Ovary (tissue), 7 donors: ENCODE measurements around a stretch of chr4.

GRCh38 chr4:86302154-86302644, 57.7 kb downstream of the MAPK10 start:
- PRO-cap, 7 experiments, result peak in 1 of 7 experiments; most common minus-strand start chr4:86302346 (in 1)
- RAMPAGE, long total RNA, 2 experiments, result no peak in any of the 2 experiments

DNA sequence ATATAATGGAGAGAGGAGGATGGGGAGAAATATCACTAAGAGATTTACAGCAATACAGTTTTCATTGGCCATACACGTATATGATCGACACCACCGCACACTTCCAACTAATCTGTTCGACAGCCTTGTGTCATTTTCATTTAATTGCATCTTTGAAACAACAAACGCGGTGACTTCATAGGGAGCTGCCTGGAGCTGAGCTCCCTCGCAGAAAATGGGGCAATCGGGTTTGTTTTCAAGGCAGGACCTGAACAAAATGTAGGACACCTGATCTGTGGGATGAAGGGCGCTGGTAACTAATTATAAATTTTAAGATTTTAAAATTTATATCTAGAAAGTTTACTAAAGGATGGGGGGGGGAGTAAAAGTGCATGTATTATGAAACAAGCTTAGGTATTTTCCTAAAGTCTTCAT, 1.4 kb downstream of the PTPN13 start:
- PRO-cap, 7 experiments, result peak in 5 of 7 experiments; most common plus-strand start position 170 of the sequence (in 3); most common minus-strand start position 114 of the sequence (in 5)
- RAMPAGE, long total RNA, 2 experiments, result no peak in any of the 2 experiments

DNA sequence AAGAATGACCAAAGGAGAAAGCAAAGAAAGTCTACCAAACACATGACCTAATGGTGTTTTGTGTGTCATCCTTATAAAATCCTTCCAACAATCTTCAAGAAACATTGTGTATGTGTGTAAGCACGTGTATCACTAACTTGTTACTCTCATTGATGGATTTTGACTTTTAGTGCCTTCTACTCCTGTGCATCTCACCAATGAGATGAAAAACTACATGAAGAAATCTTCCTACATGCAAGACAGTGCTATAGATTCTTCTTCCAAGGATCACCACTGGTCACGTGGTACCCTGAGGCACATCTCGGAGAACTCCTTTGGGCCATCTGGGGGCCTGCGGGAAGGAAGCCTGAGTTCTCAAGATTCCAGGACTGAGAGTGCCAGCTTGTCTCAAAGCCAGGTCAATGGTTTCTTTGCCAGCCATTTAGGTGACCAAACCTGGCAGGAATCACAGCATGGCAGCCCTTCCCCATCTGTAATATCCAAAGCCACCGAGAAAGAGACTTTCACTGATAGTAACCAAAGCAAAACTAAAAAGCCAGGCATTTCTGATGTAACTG, 86.5 kb downstream of the SLC10A6 start:
- PRO-cap, 7 experiments, result no peak in any of the 7 experiments
- RAMPAGE, long total RNA, 2 experiments, result no peak in any of the 2 experiments

DNA sequence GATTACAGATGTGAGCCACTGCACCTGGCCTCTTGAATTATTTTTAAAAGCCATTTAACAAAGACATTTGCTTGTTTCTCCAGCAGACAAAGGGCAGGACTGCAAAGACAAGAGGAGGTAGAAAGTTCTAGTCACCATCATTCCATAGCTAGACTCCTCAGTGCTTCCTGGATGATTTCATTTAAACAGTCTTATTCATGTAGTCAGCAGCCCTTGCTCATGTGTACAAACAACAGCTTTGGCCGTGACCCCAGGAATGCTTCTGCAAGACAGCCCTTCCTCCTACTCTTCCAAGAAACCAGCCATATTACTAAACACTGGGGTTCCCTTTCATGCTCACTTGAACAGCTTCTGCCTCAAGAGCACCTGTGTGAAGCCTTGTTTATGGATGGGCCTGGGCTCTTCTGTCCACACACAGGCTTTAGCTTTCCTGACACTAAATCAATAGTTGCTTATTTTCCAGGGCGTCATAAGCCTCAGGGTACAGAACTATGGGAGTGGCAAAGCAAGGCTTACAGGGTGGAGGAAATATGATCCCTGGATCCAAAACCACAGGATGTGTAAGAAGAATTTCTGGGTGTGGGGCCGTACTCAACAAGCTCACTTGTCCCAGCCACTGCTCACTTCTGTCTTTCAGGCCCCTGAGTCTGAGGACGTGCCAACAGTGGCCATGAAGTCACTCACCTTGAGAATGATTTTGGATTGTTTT, 17.9 kb downstream of the SLC10A6 start:
- PRO-cap, 7 experiments, result peak in 1 of 7 experiments; most common plus-strand start position 305 of the sequence (in 1); most common minus-strand start position 155 of the sequence (in 1)
- RAMPAGE, long total RNA, 2 experiments, result no peak in any of the 2 experiments

DNA sequence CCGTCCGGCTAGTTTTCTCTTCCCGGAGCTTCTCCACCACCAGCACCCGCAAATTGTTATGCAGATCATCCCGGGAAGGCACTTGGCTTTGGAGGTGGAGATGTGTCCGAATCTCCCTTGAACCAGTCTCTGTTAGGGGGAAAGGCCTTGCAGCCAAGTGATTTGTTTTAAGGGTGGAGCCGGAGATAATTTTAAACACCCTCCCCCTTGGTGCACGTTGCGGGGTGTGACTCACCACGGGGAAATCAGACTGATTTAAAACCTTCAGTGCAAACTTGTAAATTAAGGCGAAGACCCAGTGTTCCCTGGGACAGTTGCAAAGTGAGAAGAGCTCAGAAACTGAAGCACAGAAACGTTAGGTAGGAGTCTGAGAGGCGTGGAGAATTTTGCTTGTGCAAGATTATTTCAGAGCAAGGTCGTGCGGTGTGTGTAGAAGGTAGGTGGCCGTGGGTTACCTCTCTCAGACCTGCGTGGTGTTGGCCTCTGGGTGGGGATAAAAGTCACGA, 1.3 kb downstream of the AFF1 start:
- PRO-cap, 7 experiments, result peak in 7 of 7 experiments; most common plus-strand start position 285 of the sequence (in 3); most common minus-strand start position 134 of the sequence (in 6)
- RAMPAGE, long total RNA, 2 experiments, result start-site peak on the plus strand in 1 of 2 experiments, centred at position 308 of the sequence, 33 reads per replicate; start-site peak on the minus strand in 1 of 2 experiments, centred at position 132 of the sequence, 18 reads per replicate

- PRO-cap, 7 experiments, result no peak in any of the 7 experiments
- RAMPAGE, long total RNA, 2 experiments, result no peak in any of the 2 experiments
These were observed 24.6 kb downstream of the AFF1 start for GRCh38 chr4:86959074-86960048.

- PRO-cap, 7 experiments, result no peak in any of the 7 experiments
- RAMPAGE, long total RNA, 2 experiments, result no peak in any of the 2 experiments
These were observed 53.6 kb downstream of the AFF1 start for GRCh38 chr4:86988197-86988930.

- PRO-cap, 7 experiments, result peak in 2 of 7 experiments; most common minus-strand start chr4:87014451 (in 2)
- RAMPAGE, long total RNA, 2 experiments, result no peak in any of the 2 experiments
These were observed 79.6 kb downstream of the AFF1 start for GRCh38 chr4:87014294-87014858.

GRCh38 chr4:87103480-87104402, 116.7 kb downstream of the KLHL8 start:
- PRO-cap, 7 experiments, result no peak in any of the 7 experiments
- RAMPAGE, long total RNA, 2 experiments, result no peak in any of the 2 experiments

DNA sequence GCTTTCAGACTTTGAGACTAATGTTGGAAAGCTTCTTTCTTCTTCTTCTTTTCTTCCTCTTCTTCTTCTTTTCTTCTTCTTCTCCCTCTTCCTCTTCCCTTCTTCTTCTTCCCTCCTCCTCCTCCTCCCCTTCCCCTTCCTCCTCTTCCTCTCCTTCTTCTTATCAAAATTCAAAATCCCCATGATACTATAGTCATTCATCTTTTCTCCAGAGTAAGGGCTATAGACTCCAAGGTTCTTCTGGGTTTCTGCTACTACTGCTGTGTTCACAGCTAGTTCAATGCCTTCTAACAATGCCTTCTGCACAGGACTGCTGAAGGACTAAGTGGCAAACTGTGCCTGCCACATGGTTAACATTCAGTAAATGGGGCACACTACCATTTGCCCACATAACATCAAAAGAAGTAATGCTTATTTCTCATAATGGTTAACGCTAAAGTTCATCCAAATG, 11.8 kb upstream of the HSD17B13 start:
- PRO-cap, 7 experiments, result no peak in any of the 7 experiments
- RAMPAGE, long total RNA, 2 experiments, result no peak in any of the 2 experiments

DNA sequence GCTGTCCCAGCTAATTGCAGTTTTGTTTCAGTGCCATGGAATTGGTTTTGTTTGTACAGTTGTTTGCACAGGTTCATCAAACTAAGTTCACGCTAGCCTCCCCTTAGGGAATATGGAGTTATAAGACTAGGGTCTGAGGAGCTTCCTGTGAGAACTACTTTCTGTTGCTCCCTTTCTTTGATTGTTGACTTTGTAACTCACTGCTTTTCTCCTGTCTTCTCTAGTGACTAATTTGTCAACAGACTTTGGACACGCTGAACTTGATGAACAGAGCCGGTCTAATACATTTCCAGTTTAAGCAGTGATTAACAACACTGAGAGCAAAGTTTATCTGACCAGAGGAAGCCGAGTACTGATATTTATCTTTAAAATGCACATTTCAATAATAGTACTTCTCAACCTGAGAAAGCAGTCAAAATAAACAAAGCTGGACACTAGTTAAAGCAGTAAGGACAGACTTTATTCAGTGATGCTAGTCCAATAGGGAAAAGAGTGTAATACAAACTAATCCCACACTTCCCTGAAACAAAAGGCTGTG, 2.8 kb upstream of the NUDT9 start:
- PRO-cap, 7 experiments, result no peak in any of the 7 experiments
- RAMPAGE, long total RNA, 2 experiments, result no peak in any of the 2 experiments

GRCh38 chr4:87510305-87510989, 18.7 kb downstream of the SPARCL1 start:
- PRO-cap, 7 experiments, result no peak in any of the 7 experiments
- RAMPAGE, long total RNA, 2 experiments, result no peak in any of the 2 experiments

GRCh38 chr4:87529799-87530249, 648 bp upstream of the SPARCL1 start:
- PRO-cap, 7 experiments, result peak in 6 of 7 experiments; most common plus-strand start chr4:87530133 (in 1); most common minus-strand start chr4:87529862 (in 4)
- RAMPAGE, long total RNA, 2 experiments, result no peak in any of the 2 experiments

DNA sequence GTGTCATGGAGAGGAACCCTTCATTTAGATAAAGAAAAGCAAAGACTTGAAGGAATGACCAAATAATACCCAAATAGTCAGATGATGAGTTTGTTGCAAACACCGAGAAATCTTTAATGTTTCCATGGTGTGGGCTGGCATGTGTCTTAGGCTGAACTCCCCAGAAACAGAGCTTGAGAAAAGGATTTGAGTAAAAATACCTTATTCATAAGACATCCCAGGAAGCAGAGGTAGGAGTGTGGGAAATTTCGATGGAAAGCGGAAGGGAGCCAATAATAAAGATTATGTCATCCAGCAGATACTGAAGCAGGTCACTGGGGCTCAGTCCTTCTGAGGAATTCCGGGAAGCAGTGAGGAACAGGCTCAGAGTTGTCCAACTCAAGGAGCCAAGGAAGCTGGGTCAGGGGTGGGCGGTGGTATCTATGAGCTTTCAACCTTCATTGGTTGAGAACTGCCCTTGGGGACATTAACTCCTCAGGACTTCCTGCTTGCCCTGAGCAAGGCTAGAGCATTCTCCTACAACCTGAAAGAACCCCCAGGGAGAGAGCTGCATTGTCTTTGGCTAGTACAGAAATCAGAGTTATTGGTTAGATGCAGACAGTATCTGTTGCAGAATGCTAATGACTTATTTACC, 68.1 kb downstream of the DMP1 start:
- PRO-cap, 7 experiments, result no peak in any of the 7 experiments
- RAMPAGE, long total RNA, 2 experiments, result no peak in any of the 2 experiments

DNA sequence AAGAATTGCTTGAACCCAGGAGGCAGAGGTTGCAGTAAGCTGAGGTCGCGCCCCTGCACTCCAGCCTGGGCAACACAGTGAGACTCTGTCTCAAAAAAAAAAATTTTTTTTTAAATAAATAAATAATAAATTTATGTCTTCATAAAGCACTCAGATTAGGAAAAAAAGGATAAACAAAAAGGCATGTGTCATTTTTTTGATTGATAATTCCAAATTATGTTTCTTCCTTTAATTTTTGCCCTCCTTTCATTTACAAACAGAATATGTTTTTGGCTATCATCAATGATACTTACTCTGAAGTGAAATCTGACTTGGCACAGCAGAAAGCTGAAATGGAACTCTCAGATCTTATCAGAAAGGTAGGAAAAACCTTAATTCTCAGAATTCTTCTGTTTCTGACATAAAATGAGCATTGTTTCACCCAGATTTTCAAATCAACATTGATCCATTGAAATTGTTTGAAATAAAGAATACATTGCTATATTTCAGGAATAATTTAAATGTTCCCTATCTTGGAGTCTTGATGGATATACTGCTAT, 54.3 kb downstream of the PKD2 start:
- PRO-cap, 7 experiments, result no peak in any of the 7 experiments
- RAMPAGE, long total RNA, 2 experiments, result no peak in any of the 2 experiments

DNA sequence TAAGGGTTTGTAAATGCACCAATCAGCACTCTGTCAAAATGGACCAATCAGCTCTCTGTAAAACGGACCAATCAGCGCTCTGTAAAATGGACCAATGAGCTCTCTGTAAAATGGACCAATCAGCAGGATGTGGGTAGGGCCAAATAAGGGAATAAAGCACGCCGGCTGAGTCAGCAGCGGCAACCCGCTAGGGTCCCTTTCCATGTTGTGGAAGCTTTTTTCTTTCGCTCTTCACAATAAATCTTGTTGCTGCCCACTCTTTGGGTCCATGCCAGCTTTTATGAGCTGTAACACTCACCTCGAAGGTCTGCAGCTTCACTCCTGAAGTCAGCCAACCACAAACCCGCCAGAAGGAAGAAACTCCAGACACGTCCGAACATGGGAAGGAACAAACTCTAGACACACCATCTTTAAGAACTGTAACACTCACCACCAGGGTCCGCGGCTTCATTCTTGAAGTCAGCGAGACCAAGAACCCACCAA, 17.3 kb upstream of the HERC6 start:
- PRO-cap, 7 experiments, result no peak in any of the 7 experiments
- RAMPAGE, long total RNA, 2 experiments, result no peak in any of the 2 experiments

DNA sequence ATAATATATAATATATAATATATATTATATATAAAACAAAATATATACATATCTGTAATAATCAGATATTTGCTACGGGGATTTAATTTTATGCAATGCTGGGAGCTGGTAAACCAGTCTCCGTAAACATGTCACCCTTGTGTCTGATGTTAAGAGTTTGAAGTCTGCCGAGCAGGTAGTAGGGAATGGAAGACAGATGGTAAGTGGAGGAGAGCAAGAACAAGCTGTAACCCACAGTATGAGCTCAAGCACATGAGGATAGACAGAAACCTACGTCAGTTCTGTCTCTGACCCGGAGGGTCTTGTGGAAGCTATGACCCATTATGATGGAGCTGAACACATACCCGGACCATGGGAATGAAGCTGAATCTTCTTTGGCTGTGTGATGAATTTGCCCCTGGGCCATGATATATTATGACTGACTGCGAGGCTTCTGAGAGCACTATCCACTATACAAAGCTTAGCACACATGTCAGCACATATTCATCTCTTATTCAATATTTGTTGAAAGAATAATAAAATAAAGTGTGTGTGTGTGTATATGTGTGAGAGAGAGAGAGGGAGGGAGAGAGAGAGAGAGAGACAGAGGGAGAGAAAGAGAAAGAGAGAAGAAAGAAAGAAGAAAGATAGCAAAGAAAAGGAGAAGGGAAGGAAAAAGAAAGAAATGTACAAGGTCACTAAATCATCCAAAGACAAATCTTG, 46.3 kb downstream of the TIGD2 start:
- PRO-cap, 7 experiments, result no peak in any of the 7 experiments
- RAMPAGE, long total RNA, 2 experiments, result no peak in any of the 2 experiments

DNA sequence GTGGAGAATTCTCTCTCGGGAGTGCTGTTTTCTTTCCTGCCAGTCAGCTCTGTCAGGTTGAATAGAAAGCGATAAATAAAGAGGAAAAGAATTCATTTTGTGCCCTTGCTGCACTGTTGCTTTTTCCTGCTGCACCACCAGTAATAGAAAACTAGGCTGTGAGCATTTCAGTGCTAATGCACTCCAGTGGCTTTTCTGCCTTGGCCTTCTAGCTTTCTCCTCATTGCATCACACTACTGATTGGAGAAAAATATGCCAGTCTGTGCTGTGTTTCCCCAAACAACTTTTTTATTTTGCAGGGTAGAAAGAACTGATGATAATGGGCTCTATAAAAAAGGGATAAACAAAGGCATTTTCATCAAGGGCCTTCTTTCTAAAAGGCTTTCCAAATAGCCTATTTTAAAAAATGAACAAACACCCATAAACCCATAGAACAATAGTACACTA, 86.4 kb downstream of the GPRIN3 start:
- PRO-cap, 7 experiments, result no peak in any of the 7 experiments
- RAMPAGE, long total RNA, 2 experiments, result no peak in any of the 2 experiments

GRCh38 chr4:89249366-89249611, 58.3 kb downstream of the GPRIN3 start:
- PRO-cap, 7 experiments, result no peak in any of the 7 experiments
- RAMPAGE, long total RNA, 2 experiments, result no peak in any of the 2 experiments

DNA sequence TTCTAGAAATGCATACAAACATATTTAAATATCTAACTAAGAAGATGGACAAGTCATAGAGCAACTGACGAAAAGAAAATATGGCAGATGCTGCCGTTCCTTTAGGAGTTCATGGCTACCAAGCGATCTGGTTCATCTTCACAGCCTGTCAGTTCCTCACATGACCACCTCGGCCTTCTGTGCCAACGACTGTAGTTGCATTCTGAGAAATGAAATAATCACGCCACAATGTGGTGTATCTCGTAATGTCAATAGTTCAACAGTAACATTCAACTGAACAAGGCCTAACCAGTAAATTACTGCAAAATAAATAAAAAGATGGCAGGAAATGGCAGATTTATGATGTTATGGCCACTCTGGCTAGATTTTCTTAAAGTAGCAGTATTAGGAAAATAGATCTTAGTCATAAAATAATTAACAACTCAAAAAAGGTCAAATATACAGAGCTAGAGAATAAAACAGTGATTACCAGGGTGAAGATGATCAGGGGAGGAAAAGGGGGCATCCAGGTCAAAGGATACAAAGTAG, 4.4 kb downstream of the GPRIN3 start:
- PRO-cap, 7 experiments, result no peak in any of the 7 experiments
- RAMPAGE, long total RNA, 2 experiments, result no peak in any of the 2 experiments